Neural cell (in vitro differentiated cells): ENCODE data around the gene LSG1.

- RAMPAGE, long total RNA, result no peak
Measured at GRCh38 chr3:194129678-194130308, 6.2 kb upstream of the HES1 start.

- RAMPAGE, long total RNA, result no peak
Measured at GRCh38 chr3:194132394-194133417, 3.2 kb upstream of the HES1 start.

DNA sequence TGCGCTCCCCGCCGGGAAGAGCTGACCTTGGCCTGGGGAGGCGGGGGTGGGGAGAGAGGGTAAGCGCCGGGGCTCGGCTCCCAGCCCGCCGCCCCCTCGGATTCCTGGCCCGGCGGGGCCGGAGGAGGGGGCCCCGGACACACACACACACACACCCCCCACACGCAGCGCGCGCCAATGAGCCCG is 1.3 kb upstream of the HES1 start:
- RAMPAGE, long total RNA, result no peak

DNA sequence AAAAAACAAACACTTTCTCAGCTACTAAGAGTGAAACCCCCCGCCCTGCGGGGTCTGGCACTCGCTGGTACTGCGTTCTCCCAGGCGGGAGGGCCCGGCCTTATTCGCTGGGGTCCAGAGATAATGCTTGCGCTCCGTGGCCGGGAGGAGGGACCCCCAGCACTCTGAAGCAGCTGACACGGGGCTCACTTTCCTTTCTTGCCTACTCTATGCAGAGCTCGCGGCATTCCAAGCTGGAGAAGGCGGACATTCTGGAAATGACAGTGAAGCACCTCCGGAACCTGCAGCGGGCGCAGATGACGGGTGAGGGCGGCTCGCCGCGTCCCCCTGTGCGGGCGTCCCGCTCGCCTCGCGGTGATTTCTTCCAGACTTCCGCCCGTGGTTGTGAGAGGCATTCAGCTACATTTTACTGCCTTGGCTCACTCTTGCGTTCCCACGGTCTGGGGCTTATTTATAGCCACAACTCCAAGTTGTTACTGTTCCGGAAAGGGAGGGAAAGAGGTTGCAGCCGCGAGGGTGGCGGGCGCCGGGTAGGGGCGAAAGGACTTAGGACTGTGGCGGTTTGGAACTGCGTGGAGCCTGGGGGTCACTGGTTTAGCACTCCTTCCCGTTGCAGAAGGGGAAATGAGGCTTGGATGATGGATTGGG is 922 bp downstream of the HES1 start:
- RAMPAGE, long total RNA, result no peak

GRCh38 chr3:194138205-194138590 is 2.2 kb downstream of the HES1 start:
- RAMPAGE, long total RNA, result no peak

DNA sequence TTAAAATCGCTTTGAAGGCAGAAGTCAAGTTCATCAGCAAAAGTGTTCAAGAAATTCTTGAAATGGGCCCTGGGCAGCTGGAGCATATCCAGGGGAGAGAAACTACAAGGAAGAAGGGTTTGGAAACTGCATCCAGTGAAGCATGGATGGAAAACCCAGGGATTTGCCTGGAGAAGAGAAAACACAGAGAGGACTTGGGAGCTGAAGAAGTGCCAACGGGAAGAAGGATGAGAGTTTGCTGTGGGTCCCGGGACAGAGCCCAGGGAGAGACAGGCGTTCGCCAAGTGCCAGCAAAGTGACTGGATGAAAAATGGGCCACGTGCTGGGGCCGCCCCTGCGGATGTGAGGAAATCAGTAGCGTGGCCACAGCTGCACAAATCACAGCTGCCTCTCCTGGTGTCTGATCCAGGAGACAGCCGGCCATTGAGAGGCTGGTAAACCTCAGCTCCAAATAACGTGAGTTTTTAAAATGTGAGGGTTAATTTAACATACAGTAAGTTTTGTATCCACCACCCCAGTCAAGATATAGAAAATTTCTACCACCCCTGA is 70.4 kb downstream of the HES1 start:
- RAMPAGE, long total RNA, result no peak

DNA sequence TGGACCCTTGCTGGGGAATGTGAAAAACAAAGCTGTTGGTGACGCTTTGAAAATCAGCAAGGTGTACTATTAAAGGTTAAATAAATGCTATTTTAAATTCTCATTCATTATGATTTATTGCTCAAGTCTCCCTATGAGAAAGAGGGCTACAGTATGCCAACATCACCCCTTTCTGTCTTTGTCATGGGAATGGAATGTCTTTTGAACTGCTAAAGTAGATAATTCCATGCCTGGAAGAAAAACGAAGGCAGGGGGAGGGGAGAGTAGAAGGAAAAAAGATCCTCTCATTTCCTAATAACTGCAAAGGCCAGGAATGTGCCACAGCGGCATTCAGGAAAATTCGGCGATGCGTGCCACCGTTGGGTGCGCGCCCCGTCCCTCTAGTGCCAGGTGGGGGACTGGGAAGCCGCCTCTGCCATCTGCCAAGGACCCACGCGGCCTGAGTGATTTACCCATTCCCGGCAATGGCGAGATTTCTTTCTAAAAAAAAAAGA is 54.7 kb downstream of the CPN2 start:
- RAMPAGE, long total RNA, result no peak

GRCh38 chr3:194343853-194344344 is 7.2 kb downstream of the CPN2 start:
- RAMPAGE, long total RNA, result no peak

- RAMPAGE, long total RNA, result no peak
Measured at GRCh38 chr3:194397975-194398406, 1.1 kb downstream of the GP5 start.

GRCh38 chr3:194452454-194453319 is 34.1 kb downstream of the ATP13A3 start:
- RAMPAGE, long total RNA, result no peak

- RAMPAGE, long total RNA, result start-site peak on the plus strand at chr3:194633077-194633102, 34 and 45 reads in 2 replicates
Measured at GRCh38 chr3:194632561-194633251, 513 bp downstream of the TMEM44 start.

DNA sequence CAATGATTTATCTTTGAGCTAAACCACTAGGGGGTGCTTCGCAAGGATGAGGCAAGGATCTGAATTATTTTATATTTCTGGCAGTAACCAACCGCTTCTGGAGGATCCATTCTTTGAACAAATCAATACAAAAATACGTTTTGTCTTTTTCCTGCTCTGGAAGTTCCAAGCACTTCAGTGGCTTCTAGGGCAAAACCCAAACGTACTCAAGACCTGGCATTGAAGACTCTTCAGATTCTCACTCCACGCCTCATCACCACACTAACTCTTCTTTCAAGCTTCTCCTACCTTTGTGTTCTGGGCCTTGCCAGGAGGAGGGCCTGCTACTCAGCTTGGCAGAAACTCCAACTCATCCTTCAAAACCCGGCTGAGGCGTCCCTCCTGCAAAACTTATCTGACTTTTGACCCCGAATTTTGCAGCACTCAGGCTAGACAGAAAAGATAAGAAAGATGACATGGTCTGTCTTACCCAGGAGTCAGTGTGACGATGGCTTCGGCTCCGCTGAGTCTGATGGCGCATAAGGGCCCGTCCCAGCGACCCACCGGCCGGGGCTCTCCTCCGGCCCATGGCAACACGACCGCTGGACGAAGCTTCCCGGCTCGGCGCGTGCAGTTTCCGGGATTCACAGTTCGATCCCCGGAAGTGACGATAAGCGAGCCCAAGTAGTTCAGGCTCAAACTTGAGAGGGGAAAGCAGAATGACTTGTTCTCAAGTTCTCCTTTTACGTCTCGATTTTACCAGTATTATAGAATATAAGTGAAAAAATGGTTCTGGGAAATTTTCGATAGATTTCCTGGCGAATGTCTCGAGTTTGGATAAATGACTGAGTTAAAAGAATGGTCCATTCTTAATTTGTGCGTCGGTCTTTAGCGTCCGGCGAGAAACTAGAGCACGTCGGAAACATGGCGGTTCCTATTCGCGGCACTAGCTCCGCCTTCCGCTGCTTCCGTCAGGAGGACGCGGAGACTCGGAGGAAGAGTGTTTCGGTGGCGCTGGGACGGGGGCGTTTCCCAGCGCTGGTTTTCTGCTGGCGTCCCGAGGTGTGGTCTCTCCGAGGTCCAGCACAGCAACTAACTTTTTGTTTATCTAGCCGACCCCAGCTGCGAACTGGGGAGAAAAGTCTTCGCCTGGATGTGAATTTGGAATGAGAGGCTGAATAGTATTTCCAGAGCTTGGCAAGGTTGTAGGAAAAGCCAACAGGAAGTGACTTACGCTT is at the start of gene LSG1:
Gene LSG1 (minus strand): TSS at position 597 of the 1,217 bp plus-strand sequence.
- RAMPAGE, long total RNA, result start-site peak on the minus strand centred at position 600 of the sequence, 65 bp wide, 193 and 627 reads in 2 replicates

DNA sequence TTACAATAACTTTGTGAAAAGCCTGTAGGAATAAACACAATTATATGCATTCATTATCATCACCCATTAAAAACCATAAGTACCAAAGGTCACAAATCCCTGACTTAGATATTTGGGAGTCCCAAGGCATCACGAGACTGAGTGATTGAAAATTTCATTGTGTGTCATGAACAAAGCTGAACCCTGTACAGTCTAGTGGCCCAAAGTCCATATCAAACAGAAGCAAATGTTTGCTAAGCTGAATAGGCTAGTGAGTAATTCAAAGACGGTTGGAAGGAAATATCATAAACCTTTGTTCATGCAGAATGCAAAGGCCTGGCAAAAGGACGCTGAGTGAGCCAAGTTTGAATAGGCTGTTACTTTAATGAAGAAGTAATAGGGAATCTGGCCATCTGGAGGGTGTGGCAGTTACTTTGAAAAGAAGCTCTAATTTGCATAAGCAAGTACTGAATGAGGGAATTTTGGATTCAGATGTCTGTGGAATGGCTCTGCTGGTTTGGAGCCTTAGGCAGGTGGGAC is 37.0 kb downstream of the FAM43A start:
- RAMPAGE, long total RNA, result no peak

- RAMPAGE, long total RNA, result no peak
Measured at GRCh38 chr3:195079883-195081306, 190.6 kb downstream of the XXYLT1 start.

- RAMPAGE, long total RNA, result no peak
Measured at GRCh38 chr3:195129406-195129985, 141.5 kb downstream of the XXYLT1 start.

GRCh38 chr3:195133435-195134011 is 137.4 kb downstream of the XXYLT1 start:
- RAMPAGE, long total RNA, result no peak

DNA sequence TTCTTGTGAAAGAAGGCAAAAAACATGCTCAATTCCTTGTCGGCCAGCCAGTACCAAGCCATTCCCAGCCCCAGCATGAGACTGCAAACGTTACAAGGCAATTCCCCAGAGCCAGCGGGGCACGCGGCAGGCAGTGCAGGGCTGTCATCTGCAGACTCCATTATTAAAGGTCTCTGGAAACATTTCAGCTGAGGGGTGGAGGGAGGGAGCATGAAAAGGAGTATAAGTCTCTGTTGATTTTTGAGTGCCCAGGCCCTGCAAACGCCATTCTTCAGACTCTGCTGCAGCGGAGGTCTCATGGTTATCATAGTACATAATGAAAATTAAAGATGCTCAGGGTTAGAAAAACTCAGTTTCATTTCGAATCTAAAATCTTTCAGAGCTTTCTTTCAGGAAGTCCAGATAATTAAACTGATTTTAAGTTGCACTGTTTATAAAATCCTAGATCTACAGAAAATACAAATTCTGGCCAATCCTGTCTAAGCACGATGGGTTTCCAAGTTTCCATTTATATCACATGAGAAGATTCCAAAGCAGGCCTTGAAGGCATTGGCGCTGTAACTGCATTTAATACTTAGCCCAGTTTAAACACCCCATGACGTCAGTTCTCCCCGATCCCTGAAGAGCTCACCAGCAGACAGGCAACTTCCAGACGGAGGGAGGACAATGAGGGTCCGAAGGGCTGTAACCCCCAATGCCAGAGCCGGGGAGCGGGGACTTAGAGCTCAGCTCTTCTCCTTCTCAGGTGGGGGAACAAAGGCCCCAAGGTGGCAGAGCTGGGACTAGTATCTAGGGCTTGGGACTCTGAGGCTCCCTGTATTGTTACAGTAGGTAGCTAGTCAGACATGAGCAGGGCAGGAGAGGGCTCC is 117.5 kb downstream of the XXYLT1 start:
- RAMPAGE, long total RNA, result no peak

DNA sequence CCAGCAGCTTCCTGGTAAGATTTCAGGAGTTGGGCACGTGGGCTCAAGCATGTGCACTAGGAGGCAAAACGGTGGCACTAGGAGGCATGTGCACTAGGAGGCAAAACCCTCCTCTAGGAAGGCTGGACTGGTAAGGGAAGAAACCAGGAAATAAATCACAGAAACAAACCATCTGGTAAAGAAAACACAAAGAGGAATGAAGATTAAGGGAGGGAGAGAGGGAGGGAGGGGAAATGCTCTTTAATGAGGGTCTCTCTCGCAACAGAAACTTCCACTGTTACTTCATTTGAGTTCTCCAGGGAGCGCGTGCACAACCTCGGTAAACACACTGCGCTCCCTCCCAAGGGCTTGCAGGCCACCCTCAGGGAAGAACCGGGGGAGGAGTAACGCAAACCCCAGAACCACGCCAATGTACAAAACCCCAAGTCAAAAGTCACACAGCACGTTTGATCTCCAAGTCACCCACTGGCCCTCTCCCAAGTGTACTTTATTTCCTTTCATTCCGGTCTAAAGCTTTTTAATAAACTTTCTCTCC is 116.6 kb downstream of the XXYLT1 start:
- RAMPAGE, long total RNA, result no peak

DNA sequence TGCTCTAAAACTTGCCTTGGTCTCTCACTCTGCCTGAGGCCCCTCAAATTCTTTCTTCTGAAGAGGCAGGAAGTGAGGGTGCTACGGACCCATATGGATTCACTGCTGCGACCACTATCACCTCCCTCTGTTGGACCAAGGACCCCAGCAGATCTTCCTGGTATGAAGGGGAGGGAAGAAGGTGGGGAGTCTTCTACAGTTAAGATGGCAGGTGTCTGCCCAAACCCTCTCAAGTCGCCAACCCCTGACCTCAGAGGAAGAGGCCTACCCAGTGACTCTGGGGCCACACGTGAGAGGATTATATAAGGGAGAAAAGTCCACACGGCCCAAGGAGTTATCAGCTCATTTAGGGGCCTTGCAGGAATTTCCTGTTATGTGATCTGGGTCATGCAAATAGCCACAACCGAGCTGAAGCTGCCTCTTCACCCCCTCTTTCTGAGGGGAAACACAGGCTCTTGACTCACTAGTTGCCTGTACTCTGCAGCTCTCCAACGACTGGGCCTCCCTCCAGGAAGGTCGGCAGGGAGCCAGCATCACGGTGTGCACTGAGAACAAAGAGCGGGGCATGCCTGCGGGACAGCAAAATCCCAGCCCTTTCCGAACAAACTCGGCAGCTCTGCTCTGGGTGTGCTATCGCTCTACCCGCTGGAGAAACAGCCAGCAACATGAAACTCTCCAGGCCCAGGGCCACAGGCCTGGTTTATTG is 116.0 kb downstream of the XXYLT1 start:
- RAMPAGE, long total RNA, result no peak

- RAMPAGE, long total RNA, result no peak
Measured at GRCh38 chr3:195179336-195179627, 91.7 kb downstream of the XXYLT1 start.